Cerebellum (tissue), 5 donors: ENCODE measurements around a stretch of chr1.

- PRO-cap, 3 experiments: no peak in any of the 3 experiments
- RAMPAGE, long total RNA: no peak
These were observed 119.8 kb downstream of the OR4F5 start for GRCh38 chr1:184834-185573.

GRCh38 chr1:819919-820722 is 103.6 kb upstream of the SAMD11 start:
- PRO-cap, 3 experiments: no peak in any of the 3 experiments
- RAMPAGE, long total RNA: no peak

DNA sequence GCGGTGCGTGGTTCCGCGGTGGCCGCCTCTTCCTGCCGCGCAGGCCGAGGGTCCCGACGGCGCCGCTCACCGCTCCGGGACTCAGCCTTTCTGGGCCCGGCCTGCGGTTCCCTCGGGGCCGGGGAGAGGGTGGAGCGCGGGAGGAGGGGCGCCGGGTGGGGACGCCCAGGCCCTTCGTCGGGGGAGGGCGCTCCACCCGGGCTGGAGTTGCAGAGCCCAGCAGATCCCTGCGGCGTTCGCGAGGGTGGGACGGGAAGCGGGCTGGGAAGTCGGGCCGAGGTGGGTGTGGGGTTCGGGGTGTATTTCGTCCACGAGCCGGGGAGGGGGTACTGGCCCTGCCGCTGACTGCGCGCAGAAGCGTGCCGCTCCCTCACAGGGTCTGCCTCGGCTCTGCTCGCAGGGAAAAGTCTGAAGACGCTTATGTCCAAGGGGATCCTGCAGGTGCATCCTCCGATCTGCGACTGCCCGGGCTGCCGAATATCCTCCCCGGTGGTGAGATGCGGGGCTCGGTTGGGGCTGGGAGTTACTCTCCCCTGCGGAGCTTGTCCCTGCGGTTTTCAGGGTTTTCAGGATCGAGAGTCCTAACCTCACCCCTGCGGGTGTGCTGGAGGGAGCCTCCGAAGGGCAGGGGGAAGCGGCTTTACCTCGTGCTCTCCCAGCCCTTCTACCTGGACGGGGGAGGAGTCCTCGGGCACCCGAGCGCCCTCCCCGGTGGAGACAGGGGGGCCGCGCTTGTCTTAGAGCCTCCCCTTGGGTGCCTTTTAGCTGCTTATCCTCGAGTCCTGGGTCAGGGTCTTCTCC is 2.0 kb downstream of the SAMD11 start:
- PRO-cap, 3 experiments: no peak in any of the 3 experiments
- RAMPAGE, long total RNA: no peak

- PRO-cap, 3 experiments: no peak in any of the 3 experiments
- RAMPAGE, long total RNA: no peak
These were observed 9.4 kb downstream of the SAMD11 start for GRCh38 chr1:933156-933424.

DNA sequence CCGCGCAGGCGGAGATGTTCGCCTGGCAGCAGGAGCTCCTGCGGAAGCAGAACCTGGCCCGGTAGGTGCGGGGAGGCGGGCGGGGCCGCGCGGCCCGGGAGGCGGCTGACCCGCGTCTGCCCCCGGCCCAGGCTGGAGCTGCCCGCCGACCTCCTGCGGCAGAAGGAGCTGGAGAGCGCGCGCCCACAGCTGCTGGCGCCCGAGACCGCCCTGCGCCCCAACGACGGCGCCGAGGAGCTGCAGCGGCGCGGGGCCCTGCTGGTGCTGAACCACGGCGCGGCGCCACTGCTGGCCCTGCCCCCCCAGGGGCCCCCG is 16.7 kb downstream of the NOC2L start:
- PRO-cap, 3 experiments: no peak in any of the 3 experiments
- RAMPAGE, long total RNA: no peak

GRCh38 chr1:942783-943756 is 16.0 kb downstream of the NOC2L start:
- PRO-cap, 3 experiments: no peak in any of the 3 experiments
- RAMPAGE, long total RNA: no peak

DNA sequence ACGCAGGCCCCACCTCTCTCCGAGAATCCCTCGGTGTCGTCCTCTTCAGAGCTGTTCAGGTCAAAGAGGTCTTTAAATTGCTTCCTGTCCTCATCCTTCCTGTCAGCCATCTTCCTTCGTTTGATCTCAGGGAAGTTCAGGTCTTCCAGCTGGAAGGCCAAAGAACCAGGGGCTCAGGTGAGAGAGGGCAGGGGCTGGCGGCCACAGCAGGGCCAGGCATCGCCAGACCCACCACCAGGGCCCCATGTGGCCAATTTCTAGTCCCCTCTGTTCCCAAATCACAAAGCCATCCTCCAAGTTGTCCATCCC is 13.6 kb downstream of the NOC2L start:
- PRO-cap, 3 experiments: no peak in any of the 3 experiments
- RAMPAGE, long total RNA: no peak

GRCh38 chr1:961249-961952 is 1.0 kb downstream of the KLHL17 start:
- PRO-cap, 3 experiments: no peak in any of the 3 experiments
- RAMPAGE, long total RNA: no peak

DNA sequence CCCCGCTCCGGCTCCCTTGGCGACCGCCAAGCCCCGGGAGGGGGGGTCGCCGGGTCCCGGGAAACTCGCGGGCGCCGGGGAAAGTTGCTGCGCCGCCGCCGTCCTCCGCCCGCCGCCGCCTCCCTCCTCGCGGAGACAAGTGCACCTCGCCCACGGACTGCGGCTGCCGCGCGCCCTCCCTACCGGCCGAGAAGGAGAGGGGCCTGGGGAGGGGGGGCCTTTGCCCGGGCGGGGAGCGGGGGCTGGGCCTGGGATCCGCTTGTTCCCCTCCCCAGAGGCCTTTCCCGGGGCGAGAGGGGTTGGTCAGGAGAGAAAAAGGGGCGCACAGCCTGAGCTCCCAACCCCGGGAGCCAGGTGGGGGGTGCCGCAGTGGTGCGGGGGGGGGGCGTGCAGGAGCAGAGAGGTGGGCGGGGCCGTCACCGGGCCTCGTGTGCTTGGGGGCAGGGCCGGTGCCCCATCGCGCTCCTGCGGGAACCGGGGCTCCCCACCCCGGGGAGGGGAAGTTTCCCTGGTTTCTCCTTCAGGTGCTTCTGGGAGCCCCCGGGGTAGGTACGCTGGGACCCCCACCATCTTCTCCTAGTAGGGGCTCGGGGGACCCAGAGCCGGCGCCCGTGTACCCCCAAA is 664 bp downstream of the AGRN start:
- PRO-cap, 3 experiments: no peak in any of the 3 experiments
- RAMPAGE, long total RNA: no peak

DNA sequence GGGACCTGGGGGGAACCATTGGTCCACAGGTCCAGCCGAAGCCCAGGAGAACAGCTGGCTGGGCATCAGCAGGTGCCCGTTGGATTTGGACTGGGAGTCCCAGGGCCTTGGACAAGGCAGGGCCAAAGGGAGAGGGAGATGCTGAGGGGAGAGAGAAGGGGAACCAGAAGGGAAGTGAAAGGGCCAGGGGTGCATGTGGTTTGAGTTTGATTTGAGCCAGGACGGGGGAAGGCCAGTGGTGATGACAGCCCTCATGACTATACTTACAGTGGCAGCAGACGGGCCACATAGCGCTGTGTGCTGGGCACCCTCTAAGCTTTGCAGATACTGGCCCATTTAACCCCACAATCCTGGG is 18.8 kb downstream of the AGRN start:
- PRO-cap, 3 experiments: no peak in any of the 3 experiments
- RAMPAGE, long total RNA: no peak

DNA sequence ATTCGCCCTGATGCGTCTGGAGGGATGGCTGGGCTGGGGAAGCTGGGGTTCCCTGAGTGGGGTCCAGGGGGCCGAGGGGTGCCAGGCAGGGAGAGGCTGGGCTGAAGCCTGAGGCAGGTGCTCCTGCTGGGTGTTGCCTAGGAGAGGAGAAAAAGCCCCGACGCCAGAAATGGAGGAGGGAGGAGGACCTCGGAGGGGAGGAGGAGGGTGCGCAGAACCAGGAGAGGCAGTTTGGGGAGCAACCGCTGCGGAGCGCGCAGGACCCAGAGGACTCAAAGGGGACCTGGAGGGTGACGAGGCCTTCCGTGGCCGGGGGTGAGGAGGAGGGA is 15.3 kb downstream of the RNF223 start:
- PRO-cap, 3 experiments: no peak in any of the 3 experiments
- RAMPAGE, long total RNA: no peak

GRCh38 chr1:1069079-1069767 is 4.9 kb downstream of the RNF223 start:
- PRO-cap, 3 experiments: peak in 1 of 3 experiments; most common minus-strand start chr1:1069272 (in 1)
- RAMPAGE, long total RNA: no peak

DNA sequence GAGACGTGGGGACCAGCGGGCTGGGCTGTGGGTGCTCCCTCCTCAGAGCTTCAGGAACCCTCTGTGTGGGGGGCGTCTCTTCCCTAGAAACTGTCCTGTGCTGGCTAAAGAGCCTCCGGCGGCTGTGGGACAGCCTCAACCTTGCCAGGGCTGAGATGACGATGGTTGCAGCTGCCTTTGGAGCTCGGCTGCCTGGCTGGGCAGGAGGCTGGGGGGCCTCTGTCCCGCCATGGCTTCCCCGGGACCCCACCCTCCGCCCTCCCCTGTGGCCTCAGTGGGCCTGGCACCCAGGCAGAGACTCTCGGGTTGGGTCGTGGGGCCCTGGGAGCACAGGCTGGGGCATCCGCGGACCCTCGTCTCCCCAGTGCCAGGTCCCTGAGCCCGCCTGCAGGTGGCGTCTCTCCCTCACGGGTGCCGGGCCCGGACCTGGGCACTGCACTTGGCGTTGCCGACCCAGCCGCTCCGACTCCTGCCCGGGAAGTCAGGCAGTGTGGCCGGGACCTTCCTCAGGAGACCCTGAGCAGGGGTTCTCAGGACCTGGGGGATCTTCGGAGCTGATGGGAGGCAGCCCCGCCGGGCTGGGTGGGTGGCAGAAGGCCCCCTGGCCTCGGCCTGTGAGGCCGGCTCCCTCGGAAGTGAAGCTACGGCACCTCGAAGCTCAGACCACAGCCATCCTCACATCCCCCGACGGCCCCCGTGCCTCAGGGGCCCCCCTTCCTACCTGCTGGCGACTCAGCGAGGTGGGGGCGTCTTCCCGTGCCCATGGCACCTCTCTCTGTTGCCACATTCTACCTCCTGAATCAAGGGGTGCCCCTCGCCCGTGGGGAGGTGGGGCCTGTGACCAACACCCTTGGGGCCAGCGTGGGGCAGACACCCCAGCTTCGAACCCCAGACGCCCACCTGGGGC is 6.2 kb upstream of the C1orf159 start:
- PRO-cap, 3 experiments: no peak in any of the 3 experiments
- RAMPAGE, long total RNA: no peak

DNA sequence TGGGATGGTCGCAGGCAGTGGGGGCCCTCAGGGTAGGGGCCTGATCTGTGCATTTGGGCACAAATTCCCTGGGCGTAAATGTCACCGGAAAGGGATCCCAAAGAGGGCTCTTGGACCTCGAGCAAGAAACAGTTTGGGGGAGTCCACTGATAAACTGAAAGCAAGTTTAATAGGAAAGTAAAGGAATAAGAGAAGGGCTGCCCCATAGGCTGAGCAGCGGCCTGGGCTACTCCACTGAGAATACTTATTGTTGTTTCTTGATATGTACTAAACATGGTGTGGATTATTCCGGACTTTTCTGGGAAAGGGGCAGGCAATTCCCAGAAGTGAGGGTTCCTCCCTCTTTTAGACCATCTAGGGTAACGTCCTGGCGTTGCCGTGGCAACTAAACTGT is 19.3 kb upstream of the C1orf159 start:
- PRO-cap, 3 experiments: no peak in any of the 3 experiments
- RAMPAGE, long total RNA: no peak

DNA sequence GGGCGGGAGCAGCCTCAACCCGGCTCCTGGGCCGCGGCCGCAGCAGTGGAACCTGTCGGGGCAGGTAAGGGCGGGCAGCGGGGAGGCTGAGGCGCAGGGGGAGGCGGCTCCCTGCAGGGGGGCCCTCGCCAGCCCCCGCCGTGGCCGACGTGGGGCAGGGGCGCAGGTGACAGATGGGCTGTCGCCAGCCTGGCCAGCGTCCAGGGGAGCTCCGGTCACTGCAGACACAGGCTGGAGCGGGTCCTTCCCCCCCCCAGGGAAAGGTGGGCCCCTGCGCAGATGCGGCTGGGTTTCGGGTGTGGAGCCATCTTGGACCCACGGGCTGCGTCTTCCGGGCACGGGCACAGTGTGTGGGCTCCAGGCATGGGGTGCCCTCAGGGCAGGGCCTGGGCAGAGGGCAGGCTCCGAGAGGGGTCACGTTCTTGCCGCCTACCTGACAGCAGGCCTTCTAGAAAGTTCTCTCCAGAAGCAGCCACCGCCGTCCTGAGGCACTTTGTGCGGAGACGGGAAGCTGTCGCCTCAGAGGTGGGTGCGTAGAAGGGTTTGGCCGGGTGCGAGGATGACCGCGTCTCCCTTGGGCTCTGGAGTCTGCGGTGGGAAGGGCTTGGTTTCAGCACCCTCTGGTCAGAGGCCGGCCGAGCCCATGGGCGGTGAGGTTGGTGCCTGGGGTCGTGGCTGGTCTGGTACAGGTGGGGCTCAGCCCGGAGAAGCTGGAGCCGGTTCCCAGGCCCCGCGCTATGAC is 10.3 kb upstream of the TTLL10 start:
- PRO-cap, 3 experiments: no peak in any of the 3 experiments
- RAMPAGE, long total RNA: no peak

DNA sequence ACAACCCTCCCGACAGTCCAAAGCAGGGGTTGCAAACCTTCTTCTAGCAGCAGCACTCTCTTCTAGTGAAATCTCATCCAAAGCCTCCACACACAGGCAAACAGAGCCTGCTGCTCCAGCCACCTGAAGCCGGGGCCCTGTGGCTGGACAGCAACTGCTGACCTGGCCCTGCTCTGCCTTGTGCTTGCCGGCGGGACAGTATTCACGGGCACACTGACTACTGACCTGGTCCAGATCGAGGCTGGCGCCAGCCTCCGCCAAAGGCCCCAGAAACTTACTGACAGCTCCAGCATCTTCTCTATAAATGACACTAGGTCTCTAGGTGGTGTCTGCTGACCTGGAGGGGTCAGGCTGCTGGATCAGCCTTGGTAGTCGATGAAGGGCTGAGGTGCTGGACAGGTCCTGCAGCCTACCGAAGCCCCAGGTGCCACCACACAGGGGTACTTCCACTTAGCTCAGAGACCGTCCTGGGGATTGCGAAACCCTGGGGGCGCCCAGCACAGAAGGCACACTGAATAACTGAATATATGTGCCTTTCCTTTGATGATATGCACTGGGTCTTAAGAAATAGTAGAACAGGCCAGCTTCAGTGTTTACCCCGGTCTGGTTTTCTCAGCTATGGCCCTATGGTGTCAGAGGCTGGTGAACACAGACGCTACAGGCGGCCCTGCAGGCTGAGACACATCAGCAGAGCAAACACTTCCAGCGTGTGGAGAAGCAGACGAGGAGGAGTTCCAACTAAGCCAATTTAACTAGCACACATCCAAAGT is 11.0 kb downstream of the UBE2J2 start:
- PRO-cap, 3 experiments: no peak in any of the 3 experiments
- RAMPAGE, long total RNA: no peak

DNA sequence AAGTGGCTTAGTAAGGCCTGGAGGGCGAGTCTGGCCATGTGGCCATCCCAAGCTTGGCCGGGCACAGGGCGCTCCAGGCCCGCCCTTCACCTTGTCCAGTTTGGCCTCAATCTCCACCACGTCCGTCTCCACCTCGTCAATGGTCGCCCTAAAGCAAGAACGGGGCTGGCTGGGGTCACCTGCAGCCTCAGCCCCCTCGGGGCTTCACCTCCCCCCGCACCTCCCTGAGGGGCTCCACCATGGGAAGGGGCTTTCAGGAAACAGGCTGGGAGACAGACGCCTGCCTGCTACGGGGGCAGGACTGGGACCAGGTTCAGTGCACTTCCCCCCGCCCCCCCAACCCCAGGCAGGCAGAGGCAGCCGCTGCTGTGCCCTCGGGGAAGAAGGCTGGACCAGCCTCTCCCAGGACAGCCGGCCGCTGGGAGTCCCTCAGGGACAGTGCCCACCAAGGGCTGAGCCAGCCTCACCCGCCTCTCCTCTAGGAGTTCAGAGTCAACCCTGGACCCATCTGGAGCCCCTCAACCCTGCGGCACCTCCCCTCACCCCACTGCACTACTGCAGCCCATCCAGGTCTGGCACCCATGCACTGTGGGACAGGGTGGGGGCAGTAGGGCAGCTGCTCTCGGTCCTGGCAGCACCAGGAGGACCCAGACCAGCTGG is 3.6 kb downstream of the ACAP3 start:
- PRO-cap, 3 experiments: peak in 1 of 3 experiments; most common plus-strand start position 377 of the sequence (in 1); most common minus-strand start position 138 of the sequence (in 1)
- RAMPAGE, long total RNA: no peak

DNA sequence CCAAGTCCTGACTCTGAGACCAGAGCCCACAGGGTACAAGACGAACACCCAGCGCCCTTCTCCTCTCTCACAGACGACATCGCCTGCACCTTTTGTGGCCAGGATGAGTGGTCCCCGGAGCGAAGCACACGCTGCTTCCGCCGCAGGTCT is 2.2 kb downstream of the TAS1R3 start:
- PRO-cap, 3 experiments: no peak in any of the 3 experiments
- RAMPAGE, long total RNA: no peak

- PRO-cap, 3 experiments: no peak in any of the 3 experiments
- RAMPAGE, long total RNA: no peak
These were observed 1.5 kb downstream of the DVL1 start for GRCh38 chr1:1347547-1348380.

DNA sequence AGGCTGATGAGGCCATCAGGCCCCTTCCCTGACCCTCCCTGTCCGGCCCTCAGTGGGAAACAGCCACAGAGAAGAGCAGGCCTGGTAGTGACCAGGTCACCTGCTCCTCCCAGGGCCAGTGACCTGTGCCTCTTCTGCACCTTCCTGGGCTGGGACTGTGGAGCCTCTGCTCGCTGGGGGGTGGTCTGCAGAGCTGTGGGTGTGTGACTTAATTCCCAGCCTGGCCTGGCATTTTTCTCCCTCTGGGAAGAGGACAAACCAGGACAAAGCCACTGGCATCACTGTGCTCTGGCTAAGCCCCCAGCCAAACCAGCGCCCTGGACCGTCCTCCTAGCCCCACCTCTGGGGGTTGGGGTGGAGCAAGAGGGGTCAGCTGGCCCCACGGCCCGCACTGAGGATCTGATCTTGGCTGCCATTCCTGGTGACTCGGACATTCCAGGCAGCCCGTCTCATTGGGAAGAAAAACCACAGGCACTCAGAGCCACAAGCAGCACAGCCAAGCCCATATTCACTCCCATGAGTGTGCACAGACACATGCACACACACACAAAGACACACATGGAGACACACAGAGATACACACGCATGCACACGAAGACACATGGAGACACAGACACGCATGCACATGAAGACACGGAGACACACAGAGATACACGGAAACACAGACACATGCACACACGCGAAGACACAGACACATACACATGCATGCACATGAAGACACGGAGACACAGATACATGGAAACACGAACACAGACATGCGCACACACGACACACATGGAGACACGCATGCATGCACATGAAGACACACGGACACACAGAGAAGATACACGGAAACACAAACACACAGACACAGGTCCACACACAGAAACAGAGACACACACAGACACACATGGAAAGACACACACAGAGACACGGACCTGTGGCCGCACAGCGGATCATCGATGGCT is 2.2 kb upstream of the MXRA8 start:
- PRO-cap, 3 experiments: no peak in any of the 3 experiments
- RAMPAGE, long total RNA: no peak